Mesothelial cell of epicardium (in vitro differentiated cells): ENCODE measurements around a stretch of chr12.

- PRO-cap: no peak
These were observed 156.6 kb downstream of the TMTC3 start for GRCh38 chr12:88298634-88299168.

GRCh38 chr12:88499891-88500345, 80.4 kb downstream of the KITLG start:
- PRO-cap: no peak

GRCh38 chr12:89346744-89347207, 5.5 kb downstream of the DUSP6 start:
- PRO-cap: no peak

- PRO-cap: no peak
These were observed 2.4 kb downstream of the DUSP6 start for GRCh38 chr12:89349780-89350492.

DNA sequence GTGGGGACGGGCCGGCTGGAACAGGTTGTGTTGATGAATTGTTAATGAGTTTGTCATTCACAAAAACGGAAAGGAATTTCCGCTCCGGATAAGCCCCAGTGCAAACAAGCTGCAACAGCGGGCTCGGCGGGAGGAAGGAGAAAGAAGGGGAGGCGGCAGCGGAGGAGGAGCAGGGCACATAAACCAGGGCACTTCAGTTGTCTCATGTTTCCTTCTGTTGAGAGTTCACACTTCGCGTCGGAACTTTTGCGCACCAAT, 203 bp upstream of the DUSP6 start:
- PRO-cap: bidirectional peak, plus-strand start at position 101 of the sequence, minus-strand start outside the sequence

- PRO-cap: no peak
These were observed 2.0 kb upstream of the DUSP6 start for GRCh38 chr12:89353894-89355056.

- PRO-cap: no peak
These were observed 49.1 kb upstream of the DUSP6 start for GRCh38 chr12:89401288-89401822.

DNA sequence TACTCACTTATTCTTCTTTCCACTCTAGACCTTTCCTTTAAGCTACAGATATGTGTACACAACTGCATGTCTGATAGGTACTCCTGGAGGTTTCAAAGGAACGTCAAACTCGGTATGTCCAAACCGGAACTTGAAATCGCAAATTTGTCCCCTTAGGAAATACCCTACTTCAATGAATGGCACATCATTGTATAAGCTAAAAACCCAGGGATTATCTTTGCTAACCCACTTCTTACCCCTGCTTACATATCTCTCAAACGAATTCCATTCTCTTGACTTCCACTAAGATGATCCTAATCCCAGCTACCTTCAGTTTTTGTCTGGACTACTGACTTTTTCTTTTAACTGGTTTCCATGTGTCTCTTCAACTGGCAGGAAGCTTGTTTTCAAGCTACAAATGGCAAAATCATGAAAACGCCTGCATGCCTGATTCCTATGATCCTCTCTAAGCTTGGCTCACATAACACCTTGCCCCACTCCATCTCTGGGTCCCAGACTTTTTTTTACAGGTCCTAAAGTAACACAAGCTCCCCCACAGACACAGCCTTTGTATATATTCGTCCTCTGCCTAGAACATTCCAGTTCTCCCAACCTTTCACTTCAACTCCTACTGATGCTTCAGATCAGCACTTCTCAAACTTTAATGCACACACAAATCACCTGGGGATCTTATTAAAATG, 85.7 kb downstream of the GALNT4 start:
- PRO-cap: no peak

DNA sequence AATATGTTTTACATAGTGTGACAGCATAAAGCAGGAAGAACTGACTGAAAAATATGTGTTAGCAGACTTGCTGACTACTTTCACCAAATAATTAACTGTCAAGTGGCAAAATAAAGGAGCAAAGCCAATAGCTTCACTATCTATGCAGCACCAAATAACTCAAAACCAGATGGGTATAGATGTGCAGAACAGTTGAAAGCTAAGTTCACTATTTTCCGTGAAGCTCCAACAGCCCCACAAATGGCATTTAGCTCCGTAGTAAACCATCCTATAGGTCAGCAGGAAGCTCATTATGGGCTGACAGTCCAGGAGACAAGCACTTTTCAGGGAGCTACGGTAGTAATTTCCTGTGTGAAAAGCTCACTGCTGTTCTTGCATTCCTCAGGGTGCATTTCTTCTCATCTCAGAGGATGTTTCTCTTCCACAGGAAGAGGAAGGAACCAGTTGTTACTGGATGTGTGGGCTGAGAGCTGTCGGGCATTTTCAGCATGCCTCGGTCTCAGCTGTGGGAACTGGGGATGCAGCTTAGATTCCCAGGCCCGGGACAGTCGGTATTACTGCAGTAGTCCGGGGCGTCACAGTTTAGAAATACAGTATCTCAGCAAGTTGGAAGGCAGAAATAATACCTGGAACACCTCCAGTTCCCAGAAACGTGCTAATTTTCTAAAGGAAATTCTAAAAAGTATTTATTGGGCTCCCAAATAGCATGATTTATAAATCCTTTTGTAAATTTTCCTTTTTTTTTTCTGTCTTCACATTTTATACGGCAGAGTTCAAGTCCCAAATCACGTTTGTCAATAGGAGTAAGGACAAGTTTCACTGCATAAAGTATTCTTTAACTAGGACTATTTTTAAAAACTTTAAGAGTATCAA, 72.7 kb downstream of the GALNT4 start:
- PRO-cap: no peak

DNA sequence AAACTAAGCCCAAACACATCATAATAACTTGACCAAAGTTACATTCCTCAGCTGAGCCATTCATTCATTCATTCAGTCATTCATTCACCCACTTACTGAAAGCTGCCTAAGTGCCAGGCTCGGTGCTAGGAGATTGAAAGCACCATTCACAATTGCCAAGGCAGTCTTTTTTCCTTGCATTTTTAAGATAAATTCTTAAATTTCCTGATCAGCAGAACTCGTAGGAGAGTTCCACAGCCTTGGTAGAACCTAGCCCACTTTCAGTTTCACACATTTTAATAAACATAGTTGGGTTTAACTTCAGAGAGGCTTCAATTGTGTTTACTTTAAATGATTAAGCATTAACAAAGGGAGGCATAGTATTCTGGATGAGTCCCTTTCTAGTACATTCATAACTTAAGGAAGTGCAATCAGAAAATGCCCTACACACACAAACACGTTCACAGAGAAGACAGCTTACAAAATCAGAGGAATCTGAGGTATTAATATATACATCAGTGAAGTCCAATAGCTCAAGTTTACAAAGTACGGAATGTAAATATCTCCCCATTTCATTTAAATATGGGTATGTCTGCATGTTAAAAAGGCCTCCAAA, 2.9 kb downstream of the GALNT4 start:
- PRO-cap: no peak

GRCh38 chr12:89694290-89694814, 14.3 kb downstream of the ATP2B1 start:
- PRO-cap: no peak

GRCh38 chr12:89701798-89702075, 6.9 kb downstream of the ATP2B1 start:
- PRO-cap: no peak

- PRO-cap: no peak
These were observed 345 bp downstream of the ATP2B1 start for GRCh38 chr12:89708427-89708559.

DNA sequence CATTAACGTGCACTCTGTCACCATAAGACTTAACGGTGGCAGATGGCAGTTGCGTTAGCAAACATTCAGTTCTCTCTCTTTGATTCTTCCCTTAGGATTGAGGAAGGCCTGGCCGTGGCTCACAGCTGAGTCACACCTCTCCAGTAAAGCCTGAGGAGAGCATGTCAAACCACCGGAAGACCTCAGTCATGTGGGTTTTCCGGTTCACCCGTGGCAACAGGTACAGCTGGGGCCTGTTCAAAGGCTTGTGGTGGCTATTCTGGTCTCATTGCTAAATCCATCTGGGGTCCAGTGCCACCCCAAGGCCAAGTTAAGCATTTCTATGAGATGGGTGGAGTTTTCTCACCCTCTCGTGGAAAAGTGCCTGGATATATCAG, 545.1 kb upstream of the ATP2B1 start:
- PRO-cap: no peak

DNA sequence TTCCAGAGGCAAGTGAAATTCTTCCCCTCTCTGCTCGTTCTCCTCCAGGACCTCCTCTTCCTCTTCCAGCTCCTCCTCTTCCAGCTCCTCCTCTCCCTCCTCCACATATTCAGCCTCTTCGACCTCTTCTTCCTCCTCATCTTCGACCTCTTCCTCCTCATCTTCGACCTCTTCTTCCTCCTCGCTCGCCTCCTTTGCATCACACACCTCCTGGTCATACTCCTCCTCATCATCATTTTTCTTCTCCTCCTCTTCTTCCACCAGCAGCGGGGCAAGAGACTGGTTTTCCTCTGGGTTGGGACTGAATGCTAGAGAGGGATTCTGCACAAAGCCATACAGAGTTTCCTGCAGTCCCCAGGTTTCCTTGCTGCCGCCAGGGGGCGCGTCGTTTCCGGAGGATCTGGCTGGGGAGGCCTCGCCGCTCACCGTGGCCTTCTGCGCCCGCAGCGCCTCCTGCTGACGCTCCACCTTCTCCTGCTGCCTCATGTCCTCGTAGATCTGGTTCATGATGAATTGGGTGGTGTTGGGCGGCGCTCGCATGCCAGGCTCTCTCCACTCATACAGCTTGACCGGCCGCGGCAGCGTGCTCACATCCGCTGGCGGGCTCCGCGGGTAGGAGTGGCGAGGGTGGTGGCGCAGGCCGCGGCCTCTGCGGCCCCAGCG, 1.2 kb downstream of the CCER1 start:
- PRO-cap: no peak

GRCh38 chr12:91215734-91216652, 33.4 kb upstream of the DCN start:
- PRO-cap: no peak

DNA sequence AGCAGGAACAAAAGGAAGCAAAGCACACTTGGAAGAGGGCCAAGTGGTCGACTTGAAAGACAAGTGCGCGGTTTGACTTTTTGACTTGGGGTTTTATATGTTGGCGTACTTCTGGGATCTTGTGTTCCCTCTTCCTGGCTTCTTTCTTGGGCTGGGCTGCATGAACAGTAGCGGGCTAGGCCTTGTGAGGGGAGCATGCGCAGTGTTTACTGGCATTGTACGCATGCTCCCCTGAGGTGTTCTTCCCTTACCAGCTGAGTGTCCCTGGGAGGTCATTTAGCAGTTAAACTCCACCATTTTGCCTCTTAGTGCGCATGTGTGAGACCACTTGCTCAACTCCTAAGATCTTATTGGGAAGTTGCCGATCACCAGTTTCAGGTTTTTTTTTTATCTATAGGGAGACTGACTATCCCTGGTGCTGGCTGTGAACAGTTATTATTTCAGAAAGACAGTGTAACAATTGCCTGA, 369.5 kb upstream of the DCN start:
- PRO-cap: no peak

GRCh38 chr12:91578780-91579175, 396.2 kb upstream of the DCN start:
- PRO-cap: no peak

- PRO-cap: no peak
These were observed 420.5 kb upstream of the DCN start for GRCh38 chr12:91603063-91603605.

GRCh38 chr12:91663286-91663737, 480.7 kb upstream of the DCN start:
- PRO-cap: no peak